Left colon (tissue), 1 donor: Measurements from ENCODE around the gene CHST11.

GRCh38 chr12:101924452-101925022 lies 47.2 kb downstream of the DRAM1 start:
- PRO-cap: no peak

- PRO-cap: no peak
These were observed 55.1 kb downstream of the IGF1 start for GRCh38 chr12:102425211-102425633.

DNA sequence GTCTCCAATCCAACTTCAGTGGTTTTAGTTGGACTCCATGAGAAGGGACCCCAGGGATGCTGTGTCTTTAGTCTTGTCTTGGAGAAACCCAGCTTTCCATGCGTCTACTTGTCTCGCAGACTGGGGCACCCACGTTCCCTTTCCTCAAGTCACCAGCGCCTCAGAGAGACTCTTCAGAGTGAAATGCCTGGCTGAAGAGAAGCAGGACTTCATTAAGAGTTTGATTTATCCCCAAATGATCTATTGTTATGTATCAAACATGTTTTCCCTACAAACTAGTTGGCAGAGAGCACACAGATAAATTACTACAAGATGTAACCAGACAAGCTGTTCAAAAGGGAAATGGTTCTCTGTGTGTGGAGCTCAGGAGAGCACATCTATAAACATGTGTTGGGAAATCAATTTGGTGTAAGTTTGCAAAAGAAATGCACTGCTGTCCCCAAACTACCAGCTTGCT lies 159.3 kb downstream of the PAH start:
- PRO-cap: no peak

- PRO-cap: no peak
These were observed 13.4 kb downstream of the PAH start for GRCh38 chr12:102903560-102904193.

DNA sequence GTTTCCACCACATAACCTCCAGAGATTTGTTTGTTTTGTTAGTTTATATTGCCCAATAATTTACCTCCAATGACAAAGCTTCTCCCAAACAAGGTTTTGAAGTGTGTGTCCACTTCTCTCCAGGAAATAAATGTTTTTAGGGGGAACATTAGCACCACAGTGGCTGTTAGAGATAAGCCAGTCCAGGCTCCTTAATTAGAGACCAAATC lies 215.3 kb downstream of the ASCL1 start:
- PRO-cap: no peak

DNA sequence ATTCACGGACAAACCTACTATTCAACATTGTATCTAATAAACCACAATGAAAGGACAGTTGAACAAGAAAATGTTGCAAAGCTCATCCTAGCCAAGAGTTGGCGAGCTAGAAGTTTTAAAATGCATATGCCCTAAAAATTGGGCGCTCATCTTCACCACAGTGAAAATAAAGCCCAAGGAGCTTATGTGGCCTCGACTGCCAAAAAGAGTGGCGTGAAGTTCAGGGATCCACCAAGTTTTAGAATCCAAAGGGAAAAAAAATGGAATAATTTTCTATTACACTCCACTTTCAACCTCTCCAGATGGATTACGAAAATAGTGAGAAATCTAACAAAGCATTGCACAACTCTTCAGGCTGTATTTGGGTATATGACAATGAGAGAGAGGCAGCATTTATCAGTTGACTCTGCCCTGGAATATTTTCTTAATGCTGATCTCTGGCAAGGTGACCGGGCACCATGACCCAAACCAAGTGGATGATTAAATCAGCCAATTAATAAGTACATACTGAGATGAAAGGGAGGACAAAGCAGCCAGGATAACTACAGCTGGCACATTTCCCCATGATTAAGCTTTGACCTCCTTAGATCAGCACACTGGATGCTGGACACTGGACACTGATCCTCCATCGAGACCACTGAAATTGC lies 218.0 kb downstream of the ASCL1 start:
- PRO-cap: no peak

DNA sequence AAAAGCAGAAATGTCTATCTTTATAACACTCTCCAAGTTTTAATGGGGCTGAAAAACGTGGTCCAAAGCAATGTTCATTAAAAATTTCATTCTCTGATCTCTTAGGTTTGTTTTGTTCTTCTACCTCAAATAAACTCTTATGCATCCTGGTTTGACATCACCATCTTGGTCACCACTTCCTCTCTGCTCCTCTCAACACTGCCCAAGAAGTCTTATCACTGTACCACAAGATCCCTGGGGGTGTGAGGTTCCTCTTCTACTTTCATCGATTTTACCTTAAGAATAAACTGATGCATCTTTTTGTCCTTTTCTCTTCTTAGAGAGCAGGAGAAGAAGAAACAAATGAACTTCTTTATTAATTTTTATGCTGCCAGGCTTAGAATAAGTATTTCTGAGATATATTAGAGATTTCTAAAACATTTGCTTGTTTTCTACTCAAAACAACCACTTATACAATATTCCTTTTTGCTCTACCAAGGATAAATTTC lies 40.3 kb downstream of the C12orf42 start:
- PRO-cap: no peak

GRCh38 chr12:103946966-103948072 lies 9.7 kb downstream of the UQCC6 start:
- PRO-cap: no peak

GRCh38 chr12:103997445-103997880 lies 31.8 kb downstream of the TDG start:
- PRO-cap: no peak

GRCh38 chr12:104055914-104056536 lies 6.0 kb upstream of the GLT8D2 start:
- PRO-cap: no peak

GRCh38 chr12:104187687-104188339 lies 27.8 kb upstream of the TXNRD1 start:
- PRO-cap: no peak

DNA sequence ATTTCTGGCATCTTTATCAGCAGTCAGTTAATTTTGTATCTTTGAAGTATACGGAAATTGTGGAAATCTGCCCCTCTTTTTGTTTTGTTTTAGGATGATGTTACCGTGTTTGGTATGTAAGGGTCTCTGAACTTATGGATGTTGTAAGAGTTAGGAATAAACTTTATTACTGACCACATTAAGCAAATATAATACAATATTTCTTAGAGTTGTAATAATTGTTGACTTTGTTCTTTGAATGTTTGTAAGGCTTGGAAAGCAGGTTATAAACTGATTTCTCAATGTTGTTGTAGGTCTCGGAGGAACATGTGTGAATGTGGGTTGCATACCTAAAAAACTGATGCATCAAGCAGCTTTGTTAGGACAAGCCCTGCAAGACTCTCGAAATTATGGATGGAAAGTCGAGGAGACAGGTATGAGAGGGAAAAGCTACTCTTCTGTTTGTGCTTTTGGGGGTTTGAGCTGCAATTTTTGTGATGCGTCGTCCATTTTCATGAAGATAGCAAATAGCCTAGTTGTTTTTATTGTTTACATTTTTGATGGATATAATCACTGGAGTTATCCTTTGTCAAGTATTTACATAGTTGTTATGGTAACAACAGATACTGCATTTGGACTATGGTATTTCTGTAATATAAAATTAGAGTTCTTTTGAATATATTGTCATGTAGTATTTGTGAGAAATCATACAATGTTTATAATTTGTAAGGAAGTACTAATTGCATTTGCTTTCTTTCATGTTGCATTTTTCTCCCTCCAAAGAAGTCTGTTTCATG lies 12.1 kb downstream of the EID3 start:
- PRO-cap: no peak

GRCh38 chr12:104342503-104343081 lies 39.1 kb downstream of the EID3 start:
- PRO-cap: no peak

DNA sequence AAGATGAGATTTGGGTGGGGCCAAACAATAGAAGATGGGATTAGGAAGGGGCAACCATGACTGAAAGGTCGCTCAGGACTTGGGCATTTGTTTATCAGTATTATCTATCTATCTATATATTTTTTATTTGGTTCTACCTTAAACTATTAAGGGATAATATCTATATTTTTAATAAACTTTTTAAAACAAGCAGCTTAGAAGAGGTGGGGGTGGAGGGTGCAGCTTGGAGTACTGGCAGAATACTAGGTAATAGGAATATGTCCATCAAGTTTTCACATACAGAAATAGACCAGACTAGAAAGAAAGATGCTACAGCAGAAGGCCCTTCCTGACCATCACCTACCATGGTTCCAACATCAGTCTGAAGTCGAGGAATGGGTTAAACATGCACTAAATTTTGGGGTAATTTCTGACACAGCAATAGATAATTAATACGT lies 50.5 kb downstream of the EID3 start:
- PRO-cap: no peak

GRCh38 chr12:104413145-104413516 lies 43.6 kb upstream of the CHST11 start:
- PRO-cap: unidirectional peak, minus-strand start at chr12:104413209

DNA sequence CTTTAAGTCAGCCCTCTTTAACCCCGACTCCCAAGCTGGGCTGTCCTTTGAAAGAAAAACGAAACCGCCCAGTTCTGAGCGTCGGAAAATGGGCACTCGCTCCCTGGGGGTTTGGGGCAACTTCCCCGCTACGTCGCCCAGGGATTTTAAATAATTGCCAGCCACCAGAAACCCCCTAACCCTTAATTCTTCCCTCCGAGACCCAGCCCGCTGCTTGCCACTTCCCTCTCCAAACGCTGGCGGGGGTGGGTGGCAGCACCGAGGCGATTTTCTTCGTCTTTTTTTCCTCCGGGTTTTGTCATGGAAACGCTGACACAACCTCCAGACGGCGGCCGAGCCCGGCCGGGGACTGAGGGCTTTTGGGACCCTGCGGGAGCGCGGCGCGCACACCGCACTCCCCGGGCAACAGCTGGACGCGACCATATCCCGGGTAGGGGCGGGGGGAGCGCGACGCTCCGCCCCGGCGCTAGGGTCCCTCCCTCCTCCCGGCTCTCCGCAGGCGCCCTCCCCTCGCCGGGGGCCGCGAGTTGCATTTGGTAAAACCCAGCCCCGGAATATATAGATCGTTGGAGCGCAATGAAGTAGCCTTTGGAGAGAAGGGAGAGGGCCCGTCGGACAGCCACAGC lies at the start of gene CHST11:
Gene CHST11, plus strand, starts transcription at position 532 of the 626 bp plus-strand sequence.
- PRO-cap: bidirectional peak, plus-strand start at position 584 of the sequence, minus-strand start at position 403 of the sequence

DNA sequence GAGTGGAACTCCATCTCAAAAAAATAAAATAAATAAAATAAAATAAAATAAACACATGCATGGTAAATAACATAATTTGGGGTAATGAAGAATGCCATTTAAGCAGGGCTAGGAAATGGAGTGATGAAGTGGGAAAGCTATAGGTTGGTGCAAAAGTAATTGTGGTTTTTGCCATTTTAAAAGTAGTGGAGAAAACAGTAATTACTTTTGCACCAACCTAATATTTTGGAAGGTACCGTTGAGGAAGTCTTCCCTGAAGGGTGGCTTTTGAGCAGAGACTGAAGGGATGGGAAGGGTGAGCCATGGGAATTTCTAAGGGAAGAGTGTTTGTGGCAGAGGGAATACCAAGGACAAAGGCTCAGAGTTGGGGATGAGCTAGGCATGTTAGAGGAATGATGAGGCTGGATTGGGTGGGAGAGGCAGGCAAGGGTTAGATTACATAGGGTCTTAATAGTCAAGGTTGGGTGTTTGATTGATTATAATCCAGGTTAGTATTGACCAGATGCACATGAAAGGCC lies 103.0 kb downstream of the CHST11 start:
- PRO-cap: no peak

- PRO-cap: no peak
These were observed 120.9 kb downstream of the CHST11 start for GRCh38 chr12:104577587-104578034.

DNA sequence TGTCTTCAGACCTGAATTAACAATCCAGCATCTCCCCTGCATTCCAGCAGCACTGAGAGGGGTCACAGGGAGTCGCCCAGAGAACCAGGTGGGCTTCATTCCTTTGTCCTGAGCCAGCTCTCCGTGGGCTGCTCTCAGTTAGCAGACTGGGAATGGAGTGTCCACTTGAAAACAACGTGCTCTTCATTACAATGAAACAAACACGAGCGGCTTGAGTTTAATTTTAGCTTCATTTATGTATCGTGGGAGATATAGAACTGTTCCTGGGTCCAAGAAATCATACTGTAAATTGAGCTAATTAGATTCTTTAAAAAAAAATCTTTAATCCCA lies 140.2 kb downstream of the CHST11 start:
- PRO-cap: no peak

DNA sequence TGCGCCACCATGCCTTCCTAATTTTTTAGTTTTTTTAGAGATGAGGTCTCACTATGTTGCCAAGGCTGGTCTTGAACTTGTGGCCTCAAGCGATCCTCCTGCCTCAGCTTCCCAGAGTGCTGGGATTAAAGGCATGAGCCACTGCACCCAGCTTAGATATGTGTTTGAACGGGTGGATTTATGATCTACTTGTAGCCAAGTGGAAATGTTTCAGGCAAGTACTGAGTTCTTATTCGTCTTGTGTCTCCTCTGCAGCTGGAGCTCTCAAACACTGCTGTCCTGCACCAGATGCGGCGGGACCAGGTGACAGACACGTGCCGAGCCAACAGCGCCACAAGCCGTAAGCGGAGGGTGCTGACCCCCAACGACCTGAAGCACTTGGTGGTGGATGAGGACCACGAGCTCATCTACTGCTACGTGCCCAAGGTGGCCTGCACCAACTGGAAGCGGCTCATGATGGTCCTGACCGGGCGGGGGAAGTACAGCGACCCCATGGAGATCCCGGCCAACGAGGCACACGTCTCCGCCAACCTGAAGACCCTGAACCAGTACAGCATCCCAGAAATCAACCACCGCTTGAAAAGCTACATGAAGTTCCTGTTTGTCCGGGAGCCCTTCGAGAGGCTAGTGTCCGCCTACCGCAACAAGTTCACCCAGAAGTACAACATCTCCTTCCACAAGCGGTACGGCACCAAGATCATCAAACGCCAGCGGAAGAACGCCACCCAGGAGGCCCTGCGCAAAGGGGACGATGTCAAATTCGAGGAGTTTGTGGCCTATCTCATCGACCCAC lies 201.2 kb downstream of the SLC41A2 start:
- PRO-cap: no peak